Placental pericyte (primary cell): ENCODE measurements around the gene CYP2J2.

- CAGE, long polyA plus RNA, result no peak
Measured at GRCh38 chr1:58575997-58576284, 1.1 kb downstream of the TACSTD2 start.

DNA sequence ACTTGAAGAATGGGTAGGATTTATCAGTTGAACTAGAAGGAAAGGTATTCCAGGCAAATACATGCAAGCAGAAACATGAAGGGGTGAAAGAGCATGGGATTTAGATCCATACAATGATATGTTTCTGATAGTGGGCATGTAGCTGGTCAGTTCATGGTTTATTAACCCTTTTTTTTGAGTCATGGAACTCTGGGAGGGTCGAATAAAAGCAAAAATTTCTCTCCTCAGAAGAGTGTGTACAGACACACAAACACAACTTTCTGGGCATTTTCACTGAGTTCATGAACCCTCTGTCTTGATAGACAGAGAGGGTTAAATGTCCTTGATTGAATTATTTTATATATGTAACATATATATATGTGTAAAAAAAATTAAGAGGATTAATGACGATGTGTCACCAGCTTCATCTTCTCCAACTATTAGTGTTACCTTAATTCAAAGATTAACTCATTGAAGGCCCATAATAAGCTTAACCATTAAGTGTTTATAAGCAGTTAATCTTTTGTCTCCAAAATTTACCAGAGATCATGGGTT, 4.7 kb downstream of the JUN start:
- CAGE, long polyA plus RNA, result no peak

DNA sequence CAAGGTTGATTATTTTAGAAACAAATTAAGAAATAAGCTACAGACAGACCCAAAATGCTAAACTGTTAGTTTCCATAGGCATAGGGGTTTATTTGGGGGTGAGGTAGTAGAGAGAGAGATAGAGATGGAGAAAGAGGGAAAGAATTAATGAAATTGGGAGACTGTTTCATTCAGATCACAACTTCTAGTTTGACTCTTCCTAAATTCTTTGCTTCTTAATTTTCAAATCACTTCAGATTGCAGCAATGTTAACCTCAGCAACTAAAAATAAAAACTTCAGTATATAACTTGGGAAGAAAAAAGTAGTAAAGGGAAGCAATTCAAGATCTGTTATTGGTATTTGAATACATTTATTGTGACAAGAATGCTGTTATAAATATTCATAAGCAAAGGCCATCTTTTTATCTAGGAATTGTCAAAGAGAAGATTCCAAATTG, 3.4 kb downstream of the JUN start:
- CAGE, long polyA plus RNA, result no peak

DNA sequence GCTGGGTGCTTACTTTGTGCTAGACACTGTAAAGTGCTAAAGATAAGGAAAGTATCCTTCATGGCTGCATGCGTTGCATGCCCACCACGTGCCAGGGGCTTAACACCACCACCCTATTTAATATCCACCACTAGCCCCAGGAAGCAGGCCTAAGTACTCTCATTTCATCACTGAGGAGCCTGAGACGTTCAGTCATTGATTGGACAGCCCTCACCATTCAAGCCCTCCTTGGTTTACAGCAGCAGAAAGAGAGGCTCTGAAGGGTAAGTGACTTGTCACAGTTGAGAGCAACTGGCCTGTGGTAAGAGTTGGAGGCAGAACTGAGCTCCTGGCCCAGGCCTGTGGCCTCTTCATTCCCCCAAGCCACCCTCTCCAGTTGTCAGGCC, 112.3 kb upstream of the JUN start:
- CAGE, long polyA plus RNA, result no peak

DNA sequence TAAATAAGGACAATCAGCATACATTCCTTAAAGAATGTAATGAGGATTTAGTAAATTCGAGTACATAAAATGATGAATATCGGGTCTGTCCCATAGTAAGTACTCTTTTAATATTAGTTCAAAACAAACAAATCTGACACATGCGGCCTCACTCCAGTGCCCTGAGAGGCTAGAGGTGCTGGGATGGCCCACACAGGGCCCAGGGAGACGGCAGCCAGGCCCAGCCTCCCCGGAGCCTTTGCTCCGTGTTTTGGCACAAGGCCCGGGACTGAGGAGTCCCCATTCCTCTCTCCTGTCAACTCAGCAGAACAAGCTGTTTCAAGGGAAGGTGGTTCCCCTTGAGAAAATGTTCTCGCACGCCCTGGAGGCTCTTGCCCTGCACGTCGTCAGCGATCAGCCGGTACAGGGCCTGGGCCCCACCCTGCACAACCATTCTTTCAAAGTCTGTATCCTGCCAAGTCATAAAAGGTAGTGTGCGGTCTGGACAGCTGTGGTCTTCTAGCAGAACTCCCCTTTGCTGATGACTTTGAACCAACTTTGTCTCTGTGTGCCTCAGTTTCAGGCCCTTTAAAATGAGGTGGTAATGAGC, 138.4 kb upstream of the JUN start:
- CAGE, long polyA plus RNA, result no peak

DNA sequence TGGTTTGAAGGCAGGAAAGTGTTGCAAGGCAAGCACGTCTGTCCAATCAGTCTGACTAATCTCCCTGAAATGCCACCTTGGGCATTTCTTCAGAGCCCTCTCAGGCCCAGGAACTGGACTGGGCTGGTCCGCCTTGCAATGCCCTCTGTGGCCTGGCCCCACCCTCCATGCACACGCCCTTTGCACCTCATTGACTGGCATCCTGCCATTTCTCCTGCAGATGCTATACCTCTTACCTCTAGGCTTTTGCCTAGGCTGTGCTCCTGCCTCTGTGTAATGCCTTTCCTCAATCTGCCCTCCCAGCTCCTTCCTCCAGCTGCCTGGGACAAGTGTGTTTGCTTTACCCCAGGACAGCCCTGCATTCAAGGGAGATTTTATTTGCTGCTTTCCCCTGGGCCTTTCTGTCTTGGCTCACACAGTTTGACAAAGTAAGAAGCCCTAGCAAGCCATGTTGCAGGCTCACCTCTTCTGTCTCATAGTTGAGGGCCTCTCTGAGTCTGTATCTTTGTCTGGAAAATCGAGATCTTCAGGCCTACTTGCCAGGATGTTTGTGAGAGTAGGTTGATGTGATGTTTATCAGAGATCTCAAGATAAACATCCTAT, 149.1 kb upstream of the JUN start:
- CAGE, long polyA plus RNA, result no peak

DNA sequence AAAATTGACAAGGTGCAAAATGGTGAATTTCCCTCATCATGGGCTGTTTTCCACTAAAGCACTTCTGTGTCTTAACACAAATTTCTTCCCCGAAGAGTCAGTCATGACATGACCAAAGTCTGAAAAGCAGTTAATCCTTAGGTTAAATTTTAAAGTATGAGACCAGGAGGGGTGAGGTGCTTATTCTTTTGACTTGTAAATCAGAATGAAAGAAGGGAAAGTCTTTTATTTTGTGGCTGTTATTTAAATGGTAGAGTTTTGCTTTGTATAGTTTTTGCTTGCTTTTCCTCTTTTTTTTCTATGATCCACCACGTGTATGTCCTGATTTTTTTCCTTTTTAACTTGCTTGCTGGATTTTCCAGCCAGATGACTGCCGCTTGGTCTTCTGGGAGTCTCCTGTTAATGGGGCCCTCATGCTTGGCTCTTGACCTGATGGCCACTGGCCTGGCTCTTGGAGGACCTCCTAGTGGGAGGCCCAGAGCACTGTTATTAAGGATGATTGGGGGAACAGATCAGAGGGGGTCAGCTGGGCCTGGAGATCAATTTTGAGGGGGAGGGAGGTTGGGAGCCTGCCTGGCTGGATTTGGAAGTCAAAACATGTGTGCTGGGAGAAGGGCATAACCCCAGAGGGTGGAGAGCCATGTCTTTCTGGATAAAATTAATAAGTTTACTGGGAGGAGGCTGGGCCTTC, 1.1 kb downstream of the FGGY start:
- CAGE, long polyA plus RNA, result no peak

GRCh38 chr1:59391080-59391668, 94.3 kb downstream of the FGGY start:
- CAGE, long polyA plus RNA, result no peak

DNA sequence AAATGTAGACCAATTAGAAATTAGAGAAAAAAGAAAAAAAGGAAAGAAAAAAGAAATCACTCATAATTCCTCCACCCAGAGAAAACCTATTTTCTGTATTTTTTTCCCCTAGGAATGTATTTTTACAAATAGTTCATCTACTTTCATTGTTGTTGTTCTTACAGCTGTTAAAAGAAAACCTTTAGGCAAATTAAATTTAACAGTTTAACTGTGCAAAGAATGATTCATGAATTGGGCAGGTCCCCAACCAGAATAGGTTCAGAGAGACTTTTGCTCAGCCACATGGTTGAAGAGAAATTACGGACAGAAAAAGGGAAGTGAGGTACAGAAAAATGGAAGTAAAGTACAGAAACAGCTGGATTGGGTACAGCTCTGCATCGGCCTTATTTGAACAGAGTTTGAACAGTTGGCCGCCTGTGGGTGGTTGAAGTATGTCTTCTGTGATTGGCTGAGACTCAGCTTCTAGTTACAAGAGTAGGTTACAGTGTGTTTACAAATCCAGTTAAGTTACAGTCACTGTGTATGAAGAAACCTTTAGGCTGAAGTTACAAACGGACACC, 210.0 kb downstream of the FGGY start:
- CAGE, long polyA plus RNA, result no peak

GRCh38 chr1:59533873-59534514, 237.1 kb downstream of the FGGY start:
- CAGE, long polyA plus RNA, result no peak

DNA sequence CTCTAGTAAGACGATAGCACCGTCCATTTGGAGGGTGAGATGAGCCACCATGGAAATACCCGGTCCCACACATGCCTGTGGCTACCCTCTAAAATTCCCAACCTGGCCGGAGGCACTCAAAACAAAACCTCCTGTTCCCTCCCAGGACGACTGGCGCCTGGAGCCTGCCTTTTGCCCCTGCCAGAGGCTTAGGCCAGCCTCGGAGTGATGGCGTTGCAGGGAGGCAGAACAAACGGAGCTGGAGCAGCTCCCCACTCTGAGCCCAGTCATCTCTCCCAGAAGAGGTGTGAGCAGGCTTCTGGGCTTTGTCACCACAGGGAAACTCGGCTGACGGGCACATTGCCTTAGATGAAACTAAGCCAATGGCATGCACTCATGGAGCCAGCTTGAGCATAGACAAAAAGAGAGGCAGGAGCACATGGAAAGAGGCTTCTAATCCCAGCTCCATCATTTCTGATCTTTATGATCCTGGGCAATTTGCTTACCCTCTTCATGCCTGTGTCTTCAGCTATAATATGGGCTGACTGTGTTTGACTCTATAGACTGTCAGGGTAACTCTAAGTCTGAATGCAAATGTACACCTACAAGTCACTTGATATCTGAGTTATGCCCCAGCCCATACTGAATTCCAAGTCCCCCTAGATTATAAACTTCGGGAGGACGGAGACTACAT, 213.6 kb upstream of the HOOK1 start:
- CAGE, long polyA plus RNA, result no peak

GRCh38 chr1:59645873-59646196, 168.9 kb upstream of the HOOK1 start:
- CAGE, long polyA plus RNA, result no peak

- CAGE, long polyA plus RNA, result no peak
Measured at GRCh38 chr1:59733361-59734021, 81.3 kb upstream of the HOOK1 start.

- CAGE, long polyA plus RNA, result no peak
Measured at GRCh38 chr1:59846863-59847284, 32.1 kb downstream of the HOOK1 start.

- CAGE, long polyA plus RNA, result no peak
Measured at GRCh38 chr1:59926124-59927261, at the start of gene CYP2J2. TSS of gene CYP2J2 (minus strand) at chr1:59926773.

GRCh38 chr1:59971555-59971914, 45.0 kb upstream of the CYP2J2 start:
- CAGE, long polyA plus RNA, result no peak

- CAGE, long polyA plus RNA, result no peak
Measured at GRCh38 chr1:60203513-60203993, 130.0 kb upstream of the C1orf87 start.

DNA sequence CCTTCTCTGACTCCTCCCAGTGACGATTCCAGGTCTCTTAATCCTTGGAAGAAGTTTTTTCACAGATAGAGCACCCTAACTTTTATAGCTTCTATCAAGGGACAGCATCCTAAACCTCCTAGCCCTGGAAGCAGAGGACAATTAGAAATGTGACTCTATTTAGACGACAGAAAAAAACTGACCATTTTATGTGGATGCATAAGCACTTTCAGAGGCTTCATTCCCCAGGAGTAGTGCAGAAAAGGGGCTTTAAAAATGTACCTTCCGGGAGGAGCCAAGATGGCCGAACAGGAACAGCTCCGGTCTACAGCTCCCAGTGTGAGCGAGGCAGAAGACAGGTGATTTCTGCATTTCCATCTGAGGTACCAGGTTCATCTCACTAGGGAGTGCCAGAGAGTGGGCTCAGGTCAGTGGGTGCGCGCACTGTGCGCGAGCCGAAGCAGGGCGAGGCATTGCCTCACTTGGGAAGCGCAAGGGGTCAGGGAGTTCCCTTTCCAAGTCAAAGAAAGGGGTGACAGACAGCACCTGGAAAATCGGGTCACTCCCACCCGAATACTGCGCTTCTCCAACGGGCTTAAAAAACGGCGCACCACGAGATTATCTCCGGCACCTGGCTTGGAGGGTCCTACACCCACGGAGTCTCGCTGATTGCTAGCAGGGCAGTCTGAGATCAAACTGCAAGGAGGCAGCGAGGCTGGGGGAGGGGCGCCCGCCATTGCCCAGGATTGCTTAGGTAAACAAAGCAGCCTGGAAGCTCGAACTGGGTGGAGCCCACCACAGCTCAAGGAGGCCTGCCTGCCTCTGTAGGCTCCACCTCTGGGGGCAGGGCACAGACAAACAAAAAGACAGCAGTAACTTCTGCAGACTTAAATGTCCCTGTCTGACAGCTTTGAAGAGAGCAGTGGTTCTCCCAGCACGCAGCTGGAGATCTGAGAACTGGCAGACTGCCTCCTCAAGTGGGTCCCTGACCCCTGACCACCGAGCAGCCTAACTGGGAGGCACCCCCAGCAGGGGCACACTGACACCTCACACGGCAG, 416.6 kb upstream of the C1orf87 start:
- CAGE, long polyA plus RNA, result no peak

GRCh38 chr1:60621227-60621939, 461.0 kb upstream of the NFIA start:
- CAGE, long polyA plus RNA, result no peak

- CAGE, long polyA plus RNA, result no peak
Measured at GRCh38 chr1:60983688-60984336, 98.5 kb upstream of the NFIA start.